Mesangial cell (primary cell): ENCODE data around the gene TTLL5.

DNA sequence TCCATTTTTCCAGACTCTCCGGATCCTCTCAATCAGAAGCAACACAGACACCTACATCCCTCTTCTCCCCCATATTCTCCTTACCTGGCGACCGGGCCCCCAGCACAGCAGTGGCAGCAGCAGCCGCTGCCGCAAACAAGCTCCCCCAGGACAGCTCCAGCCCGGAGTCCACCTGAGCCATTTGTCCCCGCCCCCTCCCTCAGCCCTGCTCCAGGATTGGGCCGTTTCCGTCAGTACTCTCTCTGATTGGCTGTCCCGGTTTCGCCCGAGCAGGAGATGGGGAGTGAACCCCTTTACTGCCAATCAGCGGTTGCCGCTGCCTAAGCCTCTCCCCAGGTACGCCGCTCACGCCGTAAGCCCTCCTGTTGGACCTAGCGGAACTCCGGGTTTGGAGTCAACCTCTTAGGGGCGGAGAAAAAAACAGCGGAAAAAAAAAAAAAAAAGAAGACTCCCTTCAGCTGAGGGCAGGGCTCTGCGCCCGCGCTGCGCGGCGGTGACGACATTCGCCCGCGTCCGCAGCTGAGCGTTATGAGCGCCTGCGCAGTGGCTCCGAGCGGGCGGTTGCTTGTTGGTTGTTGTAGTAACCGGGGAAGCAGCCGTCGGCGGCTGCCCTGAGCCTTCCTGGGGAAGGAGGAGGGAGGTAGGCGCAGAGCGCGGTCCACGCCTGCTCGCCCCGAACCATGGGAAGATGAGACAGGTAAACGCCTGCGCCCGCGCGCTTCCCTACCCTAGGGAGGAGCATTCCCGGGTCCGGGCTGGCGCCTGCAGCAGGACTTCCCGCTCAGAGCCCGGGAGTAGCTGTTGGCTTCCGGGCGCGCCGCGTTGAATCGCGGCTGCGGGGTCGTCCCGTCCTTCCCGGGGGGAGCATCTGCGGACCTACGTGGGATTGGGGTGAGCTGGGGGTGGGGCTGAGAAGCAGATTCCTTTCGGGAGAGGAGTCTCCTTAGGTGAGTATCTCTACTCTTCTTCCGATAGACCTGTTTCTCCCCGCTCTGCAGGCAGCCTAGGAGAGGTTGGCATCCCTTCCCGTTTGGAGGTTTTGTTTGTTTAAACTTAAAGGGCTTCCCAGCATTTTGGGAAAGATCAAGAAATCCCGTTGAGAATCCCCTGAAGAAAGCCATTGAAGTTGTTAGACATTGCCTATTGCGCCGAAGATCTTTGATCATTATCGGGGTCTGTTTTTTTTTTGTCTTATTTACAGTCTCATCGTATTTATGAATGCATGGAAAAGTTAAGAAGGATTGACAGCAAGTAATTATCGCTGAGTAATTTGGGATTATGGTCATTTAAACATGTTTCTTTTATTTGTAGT, at the start of gene TTLL5:
Gene TTLL5 (plus strand): TSS at position 556 of the 1,312 bp plus-strand sequence.
- RAMPAGE, long total RNA, result start-site peak on the minus strand centred at position 165 of the sequence, 59 bp wide, 723 reads; start-site peak on the plus strand centred at position 560 of the sequence, 100 bp wide, 408 reads

DNA sequence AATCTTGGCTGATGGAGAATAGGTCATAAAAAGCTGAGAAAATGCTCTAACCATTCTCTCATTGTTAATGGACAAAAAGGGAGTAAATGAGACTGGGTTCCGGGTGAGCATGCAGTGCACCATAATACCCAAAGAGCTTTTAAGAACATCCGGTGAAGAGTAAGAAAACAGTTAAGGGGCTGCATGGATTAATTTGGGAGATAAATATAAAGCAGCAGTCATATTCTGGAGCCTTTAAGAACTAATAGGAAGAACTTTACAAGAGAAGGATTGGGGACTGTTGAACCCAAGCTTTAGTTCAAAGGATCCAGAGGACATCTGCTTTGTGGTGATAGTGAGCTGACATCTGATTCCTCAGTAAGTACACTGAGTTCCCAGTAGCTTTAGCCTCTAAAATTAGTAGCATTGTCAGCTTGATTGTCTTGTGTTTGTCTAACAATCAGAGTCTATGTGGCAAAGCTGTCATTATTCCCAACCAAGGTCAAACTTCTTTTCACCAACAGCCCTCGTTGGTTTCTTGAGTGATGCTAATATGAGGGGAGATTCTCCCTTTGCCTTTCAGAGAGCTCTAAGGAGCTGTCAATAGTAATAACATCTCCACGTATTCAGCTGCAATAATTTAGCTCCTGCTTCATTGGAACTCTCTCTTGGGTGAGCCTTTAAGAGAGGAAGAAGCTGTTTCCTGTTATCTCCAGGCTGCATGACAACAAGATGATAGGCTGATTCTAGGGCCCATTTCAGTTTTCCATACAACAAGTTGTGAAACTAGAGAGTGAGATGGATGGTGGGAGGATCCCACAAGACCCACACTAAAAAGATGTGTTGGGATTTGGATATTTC, 46.8 kb downstream of the TGFB3 start:
- RAMPAGE, long total RNA, result no peak

- RAMPAGE, long total RNA, result no peak
Observed at GRCh38 chr14:75941028-75941256, 40.9 kb downstream of the TGFB3 start.

DNA sequence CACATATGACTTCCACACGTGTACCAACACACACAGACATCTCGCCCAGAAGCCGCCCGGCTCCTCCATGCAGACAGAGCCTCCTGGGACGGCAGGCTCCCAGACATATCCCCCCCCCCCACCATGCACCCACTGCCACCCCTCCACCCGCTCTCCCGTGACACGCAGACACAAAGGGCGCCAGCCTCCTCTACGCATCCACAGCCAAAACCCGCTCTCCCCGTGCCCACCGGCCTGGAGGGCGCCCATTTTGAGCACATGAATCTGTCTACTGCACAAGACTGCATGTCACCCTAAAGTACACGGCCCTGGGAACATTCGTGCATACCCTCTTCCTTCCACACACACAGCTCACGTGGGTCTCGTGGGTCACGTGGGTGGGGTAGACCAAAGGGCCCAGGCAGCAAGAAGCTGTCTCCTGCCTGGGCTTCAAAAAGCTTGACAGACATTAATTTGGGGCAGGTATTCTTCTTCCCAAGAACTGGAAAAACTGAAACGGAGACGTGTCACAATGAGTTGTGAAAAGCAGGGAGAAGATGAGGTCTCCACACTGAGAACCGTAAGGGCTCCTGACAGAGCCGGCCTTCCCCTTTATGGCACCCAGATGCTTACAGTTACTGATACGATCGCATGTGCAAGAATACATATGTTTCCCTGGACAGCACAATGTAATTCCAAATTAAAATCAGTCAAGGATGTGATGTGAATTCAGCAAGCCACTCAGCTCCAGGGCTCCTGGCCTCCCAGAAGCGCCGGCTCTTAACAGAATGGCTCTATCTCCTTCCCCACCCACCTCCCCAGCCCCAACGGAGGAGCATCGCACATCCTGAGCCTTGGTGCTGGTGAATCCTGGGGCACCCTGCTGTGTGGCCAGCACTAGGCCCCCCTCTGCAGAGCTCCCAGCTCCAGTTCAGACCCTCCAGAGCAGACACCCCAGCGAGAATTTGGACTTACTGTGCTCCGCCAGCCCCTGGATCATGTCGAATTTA, 1.9 kb downstream of the TGFB3 start:
- RAMPAGE, long total RNA, result no peak

DNA sequence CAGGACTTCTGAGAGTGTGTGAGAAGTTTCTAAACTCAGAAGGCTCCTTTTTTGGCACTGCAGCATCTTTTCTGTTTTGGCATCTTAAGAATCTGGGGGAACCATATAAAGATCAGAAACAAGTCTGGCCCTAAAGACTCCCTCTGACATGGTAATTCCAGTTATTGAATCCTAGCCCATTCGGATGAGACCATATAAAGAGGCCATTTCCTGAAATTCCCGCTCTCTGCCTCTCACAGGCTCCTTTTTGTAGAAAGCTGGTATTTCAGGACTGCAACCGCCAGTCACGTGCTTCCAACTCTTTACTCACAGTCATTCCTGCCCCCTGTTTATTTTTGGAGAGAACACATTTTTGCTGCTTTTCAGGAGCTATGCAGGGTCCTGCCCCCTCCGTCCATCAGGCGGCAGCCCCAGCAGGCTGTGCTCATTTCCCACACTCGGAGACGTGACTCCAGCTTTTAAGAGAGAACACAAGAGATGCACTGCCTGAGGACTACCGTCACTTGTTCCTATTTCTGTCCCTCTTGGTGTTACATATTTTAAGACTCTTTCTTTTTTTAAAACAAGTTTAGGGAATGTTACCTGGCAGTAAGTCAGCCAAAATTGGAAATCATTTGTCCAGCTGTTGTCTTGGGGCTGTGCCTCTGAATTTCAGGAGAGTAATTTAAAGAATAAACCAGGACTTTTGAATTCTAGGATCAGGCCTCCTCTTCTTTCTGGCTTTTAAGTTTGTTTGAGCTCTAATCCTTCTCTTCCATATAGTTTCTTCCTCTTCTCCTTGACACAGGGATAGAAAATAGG, 26.9 kb downstream of the IFT43 start:
- RAMPAGE, long total RNA, result no peak

DNA sequence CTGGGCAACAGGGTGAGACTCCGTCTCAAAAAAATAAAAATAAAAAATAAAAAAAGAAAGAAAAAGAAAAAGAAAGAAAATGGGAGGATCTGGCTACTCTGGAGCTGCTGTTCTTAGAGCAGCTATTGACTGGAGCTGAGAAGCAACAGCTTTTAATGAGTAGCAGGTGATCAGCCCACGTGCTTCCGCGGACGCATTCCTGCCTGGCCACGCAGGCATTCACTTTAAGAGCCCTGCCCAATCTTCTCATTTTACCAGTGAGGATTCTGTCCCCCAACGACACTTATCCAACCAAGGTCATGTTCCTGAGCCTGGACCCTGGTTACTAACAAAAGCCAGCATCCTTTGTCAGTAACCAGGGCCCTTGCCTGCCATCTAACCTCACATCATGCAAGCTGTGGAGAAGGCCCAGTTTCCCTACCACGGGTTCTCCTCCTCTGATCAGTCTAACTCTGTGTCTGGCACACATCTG, 61.1 kb upstream of the GPATCH2L start:
- RAMPAGE, long total RNA, result no peak

DNA sequence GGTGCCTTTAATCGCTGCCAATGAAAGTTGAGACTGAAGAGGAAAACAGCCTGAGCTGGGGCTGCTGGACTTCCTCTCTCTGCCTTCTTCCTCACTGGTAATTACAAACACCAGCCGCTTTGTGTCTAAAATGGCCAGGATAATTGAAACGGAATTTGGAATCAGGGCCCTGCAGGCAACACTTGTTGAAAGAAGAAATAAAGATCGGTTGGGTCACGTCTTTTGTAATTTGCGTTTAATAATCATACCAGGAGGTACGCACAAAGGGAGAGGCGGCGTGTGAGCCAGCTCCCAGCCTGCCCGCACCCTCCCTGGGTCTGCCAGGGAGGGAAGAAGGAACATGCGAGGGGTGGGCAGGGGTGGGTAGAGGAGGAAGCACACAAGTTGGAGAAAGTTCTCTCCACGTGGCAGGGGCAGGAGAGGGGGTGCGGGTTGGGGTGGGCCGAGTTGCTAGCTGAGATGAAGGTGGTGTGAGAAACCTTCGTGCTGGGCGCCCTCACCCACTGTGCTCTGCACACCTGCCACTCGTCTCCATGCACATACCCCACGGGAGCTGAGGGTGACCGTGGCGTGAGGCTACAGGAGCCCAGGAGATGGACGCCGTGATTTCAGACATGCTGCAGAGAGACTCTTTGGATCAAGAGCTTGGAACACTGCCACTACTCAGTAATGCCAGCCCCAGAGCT, 51.2 kb upstream of the GPATCH2L start:
- RAMPAGE, long total RNA, result no peak

GRCh38 chr14:76768247-76768751, 7.0 kb downstream of the VASH1 start:
- RAMPAGE, long total RNA, result no peak

DNA sequence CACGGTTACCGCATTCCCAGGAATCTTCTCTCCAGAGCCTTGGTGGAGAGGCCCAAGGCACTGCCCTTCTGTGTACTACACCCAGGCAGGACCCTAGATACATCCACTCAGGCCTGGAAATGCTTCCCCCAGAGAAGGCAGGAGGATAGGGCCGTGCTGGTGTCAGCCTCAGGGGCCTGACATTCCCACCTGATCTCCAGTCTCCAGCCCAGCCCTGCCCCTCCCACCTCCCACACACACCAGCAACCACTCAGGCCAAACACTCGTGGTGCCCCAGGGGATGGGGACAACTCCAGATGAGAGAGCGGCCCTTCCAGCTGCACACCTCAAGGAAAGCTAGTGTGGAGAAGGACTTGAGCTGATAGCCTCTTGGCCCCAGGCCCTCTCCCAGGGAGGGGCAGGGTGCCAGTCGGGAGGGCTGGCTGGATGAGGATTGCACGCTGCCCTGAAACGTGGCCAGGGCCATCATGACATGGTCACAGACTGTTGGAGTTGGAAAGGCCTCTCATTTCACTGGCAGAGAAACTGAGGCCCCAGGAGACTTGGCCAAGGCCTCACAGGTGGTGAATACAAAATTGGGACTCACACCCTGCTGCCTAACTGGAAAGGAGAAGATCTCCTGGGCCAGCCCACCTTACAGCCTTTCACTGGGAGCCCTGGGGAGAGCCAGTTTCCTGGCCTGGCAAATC, 52.2 kb downstream of the IRF2BPL start:
- RAMPAGE, long total RNA, result no peak

GRCh38 chr14:76998949-76999470, 29.5 kb downstream of the IRF2BPL start:
- RAMPAGE, long total RNA, result no peak

DNA sequence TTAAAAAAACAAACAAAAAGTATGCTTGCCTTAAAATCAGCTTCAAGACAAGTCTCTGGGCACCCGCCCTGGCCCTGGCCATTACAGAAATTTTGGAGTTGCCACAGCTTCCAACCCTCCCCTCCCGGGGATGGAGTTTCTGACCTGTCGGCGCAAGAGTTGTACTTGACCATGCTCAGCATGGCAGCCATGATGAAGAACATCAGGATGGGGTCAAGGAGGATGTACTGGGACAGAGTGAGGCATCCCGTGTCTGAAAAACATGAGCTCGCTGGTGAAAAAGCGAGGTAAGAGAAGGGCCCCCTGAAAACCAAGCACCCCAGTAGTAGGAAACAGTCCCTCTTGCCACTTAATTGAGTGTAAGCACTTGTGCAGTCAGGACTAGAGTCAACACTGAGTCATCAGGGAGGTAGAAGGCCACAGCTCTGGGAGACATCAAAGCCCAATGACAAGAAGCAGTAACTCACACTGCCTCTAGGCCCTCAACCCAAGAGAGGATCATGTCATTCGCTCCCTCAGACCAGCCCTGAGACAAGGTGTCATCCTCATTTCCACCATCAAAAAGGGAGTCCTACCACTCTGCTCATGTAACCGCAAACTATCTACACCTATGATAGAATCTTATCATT, 17.9 kb downstream of the POMT2 start:
- RAMPAGE, long total RNA, result no peak

- RAMPAGE, long total RNA, result no peak
Observed at GRCh38 chr14:77338079-77338758, 17.4 kb downstream of the GSTZ1 start.

- RAMPAGE, long total RNA, result no peak
Observed at GRCh38 chr14:77372180-77372787, 4.6 kb downstream of the TMED8 start.

GRCh38 chr14:77531003-77531648, 32.5 kb upstream of the ISM2 start:
- RAMPAGE, long total RNA, result no peak

DNA sequence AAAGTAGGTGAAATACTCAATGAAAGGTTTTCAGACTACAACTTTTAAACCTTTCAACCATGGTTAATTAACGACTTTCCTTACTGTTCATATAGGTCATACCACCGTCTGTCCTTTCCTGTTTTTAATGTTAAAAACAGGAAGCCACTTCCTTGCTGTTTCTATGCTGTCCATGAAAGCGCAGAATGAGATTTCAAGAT, 27.4 kb downstream of the SPTLC2 start:
- RAMPAGE, long total RNA, result no peak

GRCh38 chr14:77615329-77616057, 944 bp downstream of the SPTLC2 start:
- RAMPAGE, long total RNA, result no peak

DNA sequence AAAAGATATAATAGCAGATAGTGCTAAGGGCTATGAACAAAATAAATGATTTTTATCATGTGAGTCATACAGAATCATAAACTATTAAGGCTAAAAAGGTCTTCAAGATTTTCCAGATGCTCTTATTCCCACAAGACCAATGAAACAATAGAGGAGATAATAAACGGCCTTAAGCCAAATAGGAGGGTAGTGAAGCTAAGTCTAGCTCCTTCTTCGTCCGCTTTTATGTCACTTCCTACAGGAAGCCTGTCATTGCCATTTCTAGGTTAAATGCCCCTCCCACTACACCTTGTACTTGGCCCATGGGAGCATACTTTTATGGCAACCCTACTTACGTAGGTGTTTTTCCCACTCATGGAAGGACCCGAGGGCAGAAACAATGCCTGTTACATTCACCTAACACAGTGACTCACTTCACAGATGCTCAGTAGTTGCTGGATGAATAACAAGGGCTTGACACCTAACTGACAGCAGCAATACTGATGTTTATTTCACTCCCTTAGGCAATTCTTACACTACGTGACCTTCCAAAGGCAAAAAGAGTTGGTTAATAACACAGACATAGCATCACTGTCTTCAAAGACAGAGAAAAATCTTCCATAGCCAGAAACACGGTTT, 44.6 kb downstream of the ALKBH1 start:
- RAMPAGE, long total RNA, result no peak

DNA sequence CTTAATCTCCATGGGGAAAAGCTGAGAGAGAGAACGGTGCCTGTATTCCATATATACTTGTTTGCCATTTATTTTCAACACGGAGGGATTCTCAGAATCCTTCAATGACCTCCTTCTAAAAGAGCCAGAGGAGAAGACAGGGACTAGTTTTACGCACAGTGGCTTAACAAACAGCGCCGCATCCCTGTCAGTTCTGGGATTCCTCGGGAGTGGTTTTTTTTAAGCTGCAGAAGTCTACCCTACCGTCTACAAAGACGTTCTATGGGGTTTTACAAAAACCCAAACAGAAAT, 622 bp downstream of the ALKBH1 start:
- RAMPAGE, long total RNA, result no peak

GRCh38 chr14:78709722-78710734, 539.9 kb downstream of the NRXN3 start:
- RAMPAGE, long total RNA, result no peak

DNA sequence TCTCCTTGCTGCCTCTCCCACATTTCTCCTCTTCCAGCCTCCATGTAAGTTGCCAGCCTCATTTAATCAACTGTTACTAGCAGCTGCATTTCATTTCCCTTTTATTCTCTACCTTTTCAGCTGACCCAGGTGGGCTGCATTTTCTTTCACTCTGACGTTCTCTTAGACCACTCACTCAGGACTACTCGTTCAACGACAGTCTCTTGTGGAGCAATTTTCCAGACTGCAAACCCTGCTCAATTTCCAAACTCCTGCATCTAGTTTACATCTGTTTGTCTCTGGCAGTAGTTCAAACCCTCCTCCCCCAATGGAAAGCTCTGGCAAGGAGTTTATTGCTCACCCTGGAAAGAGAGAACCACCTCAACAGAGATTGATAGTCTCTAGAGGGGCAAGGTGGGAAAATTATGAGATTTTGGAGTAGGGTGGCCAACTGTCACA, 130.1 kb downstream of the TSHR start:
- RAMPAGE, long total RNA, result no peak